Caco-2 (cell line): ENCODE results near the genes NUP58 and CDK8.

DNA sequence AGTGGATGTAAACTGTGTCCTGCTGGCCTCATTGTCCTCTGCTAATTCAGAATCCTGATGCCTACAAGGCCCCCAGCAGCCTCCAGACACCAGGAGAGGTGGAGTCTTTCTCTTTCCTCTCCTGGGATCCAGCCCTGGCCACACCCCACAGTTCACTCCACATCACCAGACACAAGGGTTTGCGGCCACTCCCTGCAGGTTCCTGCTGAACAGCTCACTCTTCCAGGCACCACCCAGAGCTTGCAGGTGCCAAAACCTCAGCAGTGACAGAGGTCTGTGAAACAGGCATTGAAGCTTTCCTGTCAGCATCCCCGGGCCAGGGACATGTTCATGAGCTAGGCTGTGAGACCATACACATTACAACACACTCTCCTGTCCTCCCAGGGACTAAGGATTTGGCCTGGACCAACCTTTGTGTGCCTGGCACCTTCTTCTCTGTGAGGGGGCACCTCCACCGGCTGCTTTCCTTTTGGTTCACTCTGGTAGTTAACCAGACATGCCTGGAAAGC, 11.2 kb upstream of the ATP12A start:
- PRO-cap = no peak
- RRBS = no CpG with 5 or more reads among the region's 3 CpGs

- PRO-cap = no peak
- RRBS = no CpG with 5 or more reads among the region's 10 CpGs
Measured at GRCh38 chr13:24709272-24709557, 29.0 kb downstream of the ATP12A start.

DNA sequence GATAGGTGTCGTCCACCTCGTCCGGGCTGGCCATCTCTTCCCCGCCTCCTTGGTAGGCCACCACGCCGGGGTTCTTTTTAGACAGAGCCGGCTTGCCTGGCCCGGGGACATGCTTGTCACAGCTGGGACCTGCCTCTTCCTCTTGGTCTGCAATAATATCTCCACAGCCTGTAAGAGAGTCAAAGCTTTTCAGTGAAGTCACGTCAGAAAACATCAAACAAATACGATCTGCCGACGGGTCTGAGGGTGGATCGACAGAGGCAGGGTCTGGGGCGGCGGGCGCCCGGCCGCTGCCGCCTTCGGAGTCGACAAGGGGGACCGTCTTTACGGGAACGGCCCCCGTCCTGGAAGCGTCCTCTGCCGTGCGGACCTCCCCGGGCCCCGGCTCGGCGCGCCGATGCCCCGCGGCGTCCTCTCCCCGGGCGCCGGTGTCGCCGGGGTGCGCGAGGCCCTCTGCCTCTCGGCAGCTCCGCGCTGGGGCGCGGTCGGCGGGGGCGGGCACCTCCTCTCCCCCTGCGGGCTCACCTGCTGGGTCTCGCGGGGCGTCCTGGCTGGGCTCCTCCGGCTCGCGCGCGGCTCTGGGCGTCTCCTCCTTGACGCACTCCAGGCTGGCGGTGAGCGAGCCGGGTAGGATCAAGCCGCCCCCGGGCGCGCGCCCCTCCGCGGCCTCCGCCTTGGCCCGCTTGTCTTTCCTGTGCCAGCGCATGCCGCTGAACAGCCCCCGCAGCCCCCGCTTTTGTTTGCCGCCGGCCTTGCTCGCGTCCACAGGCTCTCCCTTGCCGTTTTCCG, 1.6 kb downstream of the AMER2 start:
- PRO-cap = no peak
- RRBS = 95% methylated on average over 36 of the region's 85 CpGs

DNA sequence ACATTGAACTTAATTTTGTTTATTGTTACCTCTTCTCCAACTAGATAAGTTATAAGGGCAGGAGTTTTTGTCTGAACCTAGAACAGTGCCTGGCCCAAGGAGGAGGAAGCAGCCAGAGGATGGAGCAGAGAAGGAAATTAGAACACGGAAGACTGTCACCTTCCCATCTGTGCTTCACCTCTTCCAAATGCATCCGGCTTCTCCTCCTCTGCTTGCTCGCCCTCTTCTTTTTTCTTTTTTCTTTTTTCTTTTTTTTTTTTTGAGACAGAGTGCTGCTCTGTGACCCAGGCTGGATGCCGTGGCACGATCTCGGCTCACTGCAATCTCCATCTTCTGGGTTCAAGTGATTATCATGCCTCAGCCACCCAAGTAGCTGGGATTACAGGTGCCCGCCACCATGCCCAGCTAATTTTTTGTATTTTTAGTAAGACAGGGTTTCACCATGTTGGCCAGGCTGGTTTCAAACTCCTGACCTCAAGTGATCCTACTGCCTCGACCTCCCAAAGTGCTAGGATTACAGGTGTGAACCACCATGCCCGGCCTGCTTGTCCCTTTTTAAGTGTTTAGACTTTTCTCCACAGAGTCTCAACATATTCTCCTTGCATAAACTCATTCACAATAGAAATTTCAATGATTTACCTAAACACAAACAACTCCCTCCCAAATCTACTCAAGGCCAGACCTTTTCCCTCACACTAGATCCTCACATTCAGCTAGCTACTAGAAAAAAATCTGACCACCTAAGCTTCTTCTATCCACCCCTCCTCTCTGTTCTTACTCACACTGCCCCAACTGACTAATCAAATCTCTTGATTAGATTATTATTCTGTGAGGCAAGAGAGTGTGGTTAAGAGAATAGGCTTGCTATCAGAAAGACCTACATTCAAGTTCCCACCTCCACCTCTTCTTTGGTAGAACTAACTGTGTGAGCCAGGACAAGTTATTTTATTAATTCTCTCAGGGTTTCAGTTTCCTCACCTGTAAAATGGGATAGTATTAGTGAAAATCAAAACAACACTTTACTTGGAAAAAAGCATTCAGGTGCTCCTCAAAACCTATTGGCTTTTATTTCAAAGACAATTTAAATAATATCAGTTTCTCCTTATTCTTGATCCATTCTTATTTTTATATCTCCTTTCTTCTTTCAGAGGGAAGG, 4.5 kb downstream of the MTMR6 start:
- PRO-cap = no peak
- RRBS = no CpG with 5 or more reads among the region's 9 CpGs

DNA sequence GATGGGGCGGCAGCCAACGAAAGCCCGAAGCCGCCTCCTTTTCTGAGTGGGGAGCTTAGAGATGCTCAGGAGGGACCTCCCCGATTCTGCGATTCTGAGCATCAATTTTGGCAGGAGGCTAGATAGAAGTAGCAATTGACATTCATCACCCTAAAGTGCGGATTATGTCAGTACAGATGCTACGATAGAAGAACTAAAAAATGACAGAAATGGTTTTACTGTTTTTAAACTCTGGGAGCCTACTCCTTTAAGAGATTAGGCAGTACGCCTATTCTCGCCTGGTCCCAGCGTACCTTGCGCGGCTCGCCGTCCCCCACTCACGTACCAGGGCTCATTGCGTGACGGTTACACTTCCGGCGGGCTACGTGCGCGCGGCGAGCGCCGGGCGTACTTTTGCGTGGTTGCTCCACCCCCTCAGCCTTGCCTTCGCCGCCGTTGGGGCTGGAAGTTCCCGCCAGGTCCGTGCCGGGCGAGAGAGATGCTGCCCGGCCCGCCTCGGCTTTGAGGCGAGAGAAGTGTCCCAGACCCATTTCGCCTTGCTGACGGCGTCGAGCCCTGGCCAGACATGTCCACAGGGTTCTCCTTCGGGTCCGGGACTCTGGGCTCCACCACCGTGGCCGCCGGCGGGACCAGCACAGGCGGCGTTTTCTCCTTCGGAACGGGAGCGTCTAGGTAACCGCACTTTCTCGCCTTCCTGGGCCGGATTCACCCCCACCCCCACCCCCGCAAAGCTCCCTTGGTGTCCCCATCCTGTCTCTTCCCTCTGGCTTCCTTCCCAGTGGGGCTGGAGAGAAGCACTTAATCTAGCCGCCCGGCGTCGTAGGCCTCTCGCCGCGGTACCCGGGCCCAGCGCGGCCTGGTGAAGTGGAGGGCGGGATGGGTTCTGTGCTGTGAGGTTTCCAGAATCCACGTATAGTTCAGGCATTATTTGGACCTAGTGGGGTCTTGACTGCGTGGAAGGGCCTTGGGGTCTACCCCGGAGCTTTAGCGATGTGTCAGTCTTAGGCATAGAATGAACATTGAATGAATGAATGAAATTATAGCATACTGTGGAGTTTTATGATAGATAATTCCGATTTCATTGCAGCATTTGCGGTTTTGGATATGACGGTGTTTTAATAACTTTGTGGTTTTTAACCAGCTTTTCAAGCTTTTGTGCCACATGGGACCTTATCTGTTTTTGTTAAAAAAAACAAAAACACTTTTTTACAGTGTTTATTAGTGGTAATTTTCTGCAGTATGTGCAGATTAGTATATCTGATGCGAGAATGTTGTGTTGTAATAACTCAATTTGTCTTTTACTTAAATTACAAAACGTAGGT, at the start of gene NUP58:
Gene NUP58, plus strand, starts transcription at position 417 of the 1,322 bp plus-strand sequence.
- PRO-cap = bidirectional peak, plus-strand start at position 417 of the sequence, minus-strand start at position 296 of the sequence
- RRBS = 3% methylated on average over 24 of the region's 79 CpGs

DNA sequence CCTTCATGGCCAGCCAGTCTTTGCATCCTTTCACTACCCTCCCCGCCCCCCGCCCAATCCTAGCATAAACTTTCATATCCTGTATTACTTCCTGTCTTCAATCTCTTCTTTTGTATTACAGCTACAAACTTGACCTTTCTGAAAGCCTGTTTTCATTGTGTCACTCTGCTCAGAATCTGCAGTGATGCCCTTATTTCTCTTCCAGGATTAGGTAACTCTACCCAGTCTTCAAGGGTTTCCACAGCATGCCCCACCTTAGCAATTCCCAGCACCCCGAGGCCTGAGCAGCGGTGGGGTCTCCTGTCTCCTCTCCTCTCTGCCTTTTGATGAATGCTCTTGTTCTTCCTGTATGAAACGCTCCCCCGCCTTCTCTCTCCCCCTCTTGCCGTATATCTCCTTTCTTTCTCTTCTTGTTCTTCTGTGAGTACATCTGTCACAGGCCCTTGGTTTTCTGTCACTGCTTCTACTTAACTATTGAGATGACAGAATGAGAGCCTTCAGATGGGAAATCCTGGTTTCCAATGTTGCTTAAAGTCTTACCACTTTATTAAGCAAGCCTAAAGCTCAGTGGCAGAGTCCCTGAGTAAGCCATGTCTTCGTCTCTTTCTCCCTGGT, 145.5 kb downstream of the SHISA2 start:
- PRO-cap = no peak
- RRBS = no CpG with 5 or more reads among the region's 8 CpGs

DNA sequence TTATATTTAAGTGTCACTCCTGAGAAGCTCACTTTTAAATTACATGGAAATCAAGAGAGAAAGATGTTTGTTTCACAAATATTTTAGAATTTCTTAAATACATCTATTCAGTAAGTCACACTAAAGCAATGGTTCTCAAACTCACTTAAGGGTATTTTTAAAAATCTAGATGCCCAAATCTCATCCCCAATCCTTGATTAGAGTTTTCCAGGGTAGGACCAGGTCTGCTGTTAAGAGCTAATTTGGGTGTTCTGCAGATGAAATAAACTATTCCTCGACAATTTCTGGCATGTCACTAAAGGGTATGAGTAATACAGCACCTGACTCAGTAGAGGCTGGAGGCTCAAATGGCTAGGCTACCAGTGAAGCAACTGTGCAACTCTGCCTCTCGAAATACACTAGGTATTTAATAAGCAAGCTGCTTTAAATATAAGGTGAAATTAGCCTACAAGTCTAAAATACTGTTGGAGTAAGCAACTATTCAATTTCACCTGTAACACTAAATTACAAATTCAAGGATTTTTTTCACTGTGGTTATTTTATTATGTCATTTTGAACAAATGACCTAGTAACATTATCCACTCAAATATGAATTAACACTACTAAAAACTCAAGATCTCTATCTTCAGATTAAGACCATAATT, 1.6 kb downstream of the RNF6 start:
- PRO-cap = unidirectional peak, plus-strand start at position 346 of the sequence
- RRBS = no CpG with 5 or more reads among the region's 2 CpGs

DNA sequence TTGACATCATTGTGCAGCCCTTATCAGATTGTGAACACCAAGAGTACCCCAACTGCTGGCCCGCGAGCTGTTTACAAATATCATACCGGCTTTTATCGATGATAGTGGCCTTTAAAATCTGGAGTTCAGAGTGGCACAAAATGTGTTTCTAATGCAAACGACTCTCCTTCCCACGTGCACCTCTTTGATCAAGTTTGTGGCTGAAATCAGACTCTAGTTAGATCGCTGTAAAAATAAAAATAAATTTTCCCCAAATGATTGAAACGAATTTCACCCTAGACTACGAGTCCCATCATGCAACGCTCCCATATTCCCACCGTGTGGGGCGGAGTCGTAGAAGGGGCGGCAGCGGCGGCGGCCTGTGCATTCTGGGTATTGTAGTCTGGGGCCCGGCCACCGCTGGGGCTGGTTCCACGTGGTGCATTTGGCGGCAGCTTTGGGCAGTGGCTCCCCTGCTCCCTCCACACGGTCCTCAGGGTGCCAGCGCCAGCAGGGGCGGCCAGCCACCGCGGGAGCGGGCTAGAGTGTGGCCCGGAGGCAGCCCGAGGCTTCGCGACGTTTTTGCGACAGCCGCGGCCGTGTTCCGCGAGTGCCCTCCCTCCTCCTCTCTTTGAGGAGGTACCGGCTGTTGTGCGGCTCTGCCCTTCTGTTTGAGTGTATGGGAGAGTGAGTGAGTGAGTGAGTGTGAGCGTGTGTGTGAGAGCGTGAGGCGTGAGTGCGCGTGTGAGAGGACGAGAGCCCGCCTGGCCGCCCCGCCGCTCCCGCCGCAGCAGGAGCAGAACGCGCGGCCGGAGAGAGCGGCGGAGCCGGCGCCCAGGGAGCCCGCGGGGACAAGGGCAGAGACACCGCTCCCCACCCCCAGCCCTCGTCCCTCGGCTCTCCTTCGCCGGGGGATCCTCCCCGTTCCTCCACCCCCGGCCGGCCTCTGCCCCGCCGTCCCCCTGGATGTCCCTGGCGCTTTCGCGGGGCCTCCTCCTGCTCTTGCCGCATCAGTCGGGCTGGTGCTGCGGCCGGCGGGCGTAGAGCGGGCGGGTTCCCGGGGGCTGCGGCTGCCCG, at the start of gene CDK8:
Gene CDK8, plus strand, starts transcription at position 613 of the 1,056 bp plus-strand sequence.
- PRO-cap = unidirectional peak, plus-strand start at position 319 of the sequence; unidirectional peak, plus-strand start at position 366 of the sequence; unidirectional peak, plus-strand start at position 464 of the sequence; bidirectional peak, plus-strand start at position 608 of the sequence, minus-strand start at position 563 of the sequence
- RRBS = 4% methylated on average over 19 of the region's 86 CpGs

DNA sequence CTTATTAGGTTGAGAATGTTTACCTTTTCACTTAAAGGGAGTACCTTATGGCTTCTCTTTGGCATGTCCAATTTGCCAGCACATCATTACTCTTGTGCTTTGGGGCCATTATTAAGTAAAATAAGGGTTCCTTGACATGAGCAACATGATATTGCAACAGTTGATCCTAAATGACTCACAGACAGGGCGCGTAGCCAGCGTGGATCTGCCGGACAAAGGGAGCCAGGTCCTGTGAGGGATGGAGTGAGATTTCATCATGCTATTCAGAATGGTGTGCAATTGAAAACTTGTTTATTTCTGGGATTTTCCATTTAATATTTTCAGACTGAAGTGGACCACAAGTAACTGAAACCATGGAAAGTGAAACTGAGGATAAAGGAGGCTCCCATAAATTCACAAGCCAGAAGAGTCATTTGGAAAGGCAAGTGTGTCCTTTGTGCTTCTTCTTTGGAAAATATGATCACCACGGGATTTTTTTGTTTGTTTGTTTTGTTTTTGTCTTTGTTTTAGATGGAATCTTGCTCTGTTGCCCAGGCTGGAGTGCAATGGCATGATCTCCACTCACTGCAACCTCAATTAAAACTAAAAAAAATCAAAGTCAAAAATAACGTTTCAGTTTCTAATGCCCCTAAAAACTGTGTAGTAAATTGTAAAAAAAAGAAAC, 48.5 kb upstream of the WASF3 start:
- PRO-cap = no peak
- RRBS = no CpG with 5 or more reads among the region's 6 CpGs

- PRO-cap = bidirectional peak, plus-strand start at chr13:26951654, minus-strand start at chr13:26951636; bidirectional peak, plus-strand start at chr13:26952019, minus-strand start at chr13:26951768
- RRBS = 38% methylated on average over 2 of the region's 17 CpGs
Measured at GRCh38 chr13:26951425-26952337, 191.1 kb upstream of the GPR12 start.

GRCh38 chr13:27100299-27100902, 71.2 kb downstream of the USP12 start:
- PRO-cap = no peak
- RRBS = no CpG with 5 or more reads among the region's 5 CpGs

GRCh38 chr13:27125139-27125658, 46.4 kb downstream of the USP12 start:
- PRO-cap = no peak
- RRBS = no CpG with 5 or more reads among the region's 8 CpGs

GRCh38 chr13:27153836-27154299, 17.7 kb downstream of the USP12 start:
- PRO-cap = no peak
- RRBS = no CpG with 5 or more reads among the region's 4 CpGs

DNA sequence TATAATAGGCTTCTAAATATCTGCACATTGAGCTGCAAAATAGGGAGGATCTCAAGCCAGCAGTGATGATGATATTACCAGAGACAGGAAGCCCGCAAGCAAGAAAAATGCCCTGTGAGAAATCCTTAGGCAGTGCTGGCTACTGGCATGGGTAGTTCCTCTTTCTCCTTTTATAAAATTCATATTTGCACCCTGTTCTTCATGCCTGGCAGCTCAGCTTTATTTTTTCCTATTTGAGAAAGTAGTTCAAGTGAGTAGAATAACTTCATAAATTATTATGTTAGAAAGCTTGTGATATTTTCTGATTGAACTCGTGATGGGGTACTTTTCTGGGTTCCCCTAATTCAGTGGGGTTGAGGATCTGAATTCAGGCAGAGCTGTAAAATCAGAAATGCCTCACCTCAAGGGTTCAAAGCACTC, 981 bp upstream of the USP12 start:
- PRO-cap = no peak
- RRBS = no CpG with 5 or more reads among the region's 2 CpGs

DNA sequence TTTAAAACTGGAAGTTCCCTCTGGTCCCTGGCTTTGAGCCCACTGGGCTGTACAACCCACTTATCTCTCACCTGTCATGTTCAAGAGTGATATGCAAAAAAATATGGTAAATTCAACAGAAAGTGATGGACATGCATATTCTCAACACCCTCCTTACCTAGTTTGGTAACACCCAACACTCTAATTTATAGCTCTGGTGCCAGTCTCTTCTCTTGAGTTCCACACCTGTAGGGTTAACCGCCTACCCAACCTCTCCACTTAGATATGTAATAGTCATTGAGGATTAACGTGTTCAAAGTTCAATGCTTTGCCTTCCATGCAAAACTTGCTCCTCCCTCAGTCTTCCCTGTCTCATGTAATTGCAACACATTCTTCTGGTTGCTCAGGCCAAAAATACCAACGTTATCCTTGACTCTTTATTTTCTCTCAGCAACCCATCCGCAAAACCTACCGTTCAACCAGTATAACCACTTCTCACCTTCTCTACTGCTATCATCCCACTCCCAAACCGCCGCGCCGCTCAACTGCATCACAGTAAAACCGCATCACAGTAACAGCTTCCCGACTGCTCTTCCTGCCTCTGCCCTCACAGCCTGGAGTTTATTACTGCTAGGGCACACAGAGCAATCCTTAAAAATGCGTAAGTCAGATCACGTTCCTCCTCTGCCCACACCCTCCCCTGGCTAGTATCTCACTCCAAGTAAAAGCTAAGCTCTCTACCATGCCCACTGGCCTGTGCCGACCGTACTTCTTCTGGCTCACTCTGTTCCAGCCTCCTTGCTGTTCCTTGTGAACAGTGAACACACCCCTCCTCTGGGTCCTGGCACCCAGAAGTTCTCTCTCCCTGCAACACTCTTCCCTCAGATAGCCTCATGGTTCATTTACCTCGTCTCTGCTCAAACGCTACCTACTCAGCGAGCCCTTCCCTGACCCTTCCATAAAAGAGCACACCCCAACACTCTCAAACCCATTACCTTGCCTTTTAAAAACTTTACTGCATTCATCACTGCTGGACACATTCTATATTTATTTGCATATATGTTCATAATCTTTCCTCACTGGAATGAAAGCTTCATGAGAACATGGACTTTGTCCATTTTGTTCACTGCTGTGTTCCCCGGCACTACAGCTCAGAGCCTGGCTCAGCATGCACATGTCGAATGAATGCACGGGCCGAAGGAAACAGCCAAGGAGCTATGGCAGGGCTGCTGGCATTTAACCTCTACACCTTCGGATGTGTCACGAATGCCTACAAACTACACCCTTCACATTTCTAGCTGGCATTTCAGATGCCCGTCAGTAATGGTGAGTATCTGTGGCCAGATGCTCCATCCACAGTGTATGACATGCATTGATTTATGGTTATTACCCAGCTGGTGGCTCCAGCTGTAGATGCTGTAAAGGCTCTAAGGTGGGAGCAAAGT, 8.0 kb downstream of the MTIF3 start:
- PRO-cap = bidirectional peak, plus-strand start at position 339 of the sequence, minus-strand start at position 268 of the sequence
- RRBS = no CpG with 5 or more reads among the region's 25 CpGs

- PRO-cap = no peak
- RRBS = no CpG with 5 or more reads among the region's 7 CpGs
Measured at GRCh38 chr13:27455648-27455898, 5.2 kb upstream of the MTIF3 start.

- PRO-cap = no peak
- RRBS = 85% methylated on average over 2 of the region's 8 CpGs
Measured at GRCh38 chr13:27482804-27483438, 32.6 kb upstream of the MTIF3 start.

- PRO-cap = no peak
- RRBS = no CpG with 5 or more reads among the region's 11 CpGs
Measured at GRCh38 chr13:27504029-27504793, 53.8 kb upstream of the MTIF3 start.

DNA sequence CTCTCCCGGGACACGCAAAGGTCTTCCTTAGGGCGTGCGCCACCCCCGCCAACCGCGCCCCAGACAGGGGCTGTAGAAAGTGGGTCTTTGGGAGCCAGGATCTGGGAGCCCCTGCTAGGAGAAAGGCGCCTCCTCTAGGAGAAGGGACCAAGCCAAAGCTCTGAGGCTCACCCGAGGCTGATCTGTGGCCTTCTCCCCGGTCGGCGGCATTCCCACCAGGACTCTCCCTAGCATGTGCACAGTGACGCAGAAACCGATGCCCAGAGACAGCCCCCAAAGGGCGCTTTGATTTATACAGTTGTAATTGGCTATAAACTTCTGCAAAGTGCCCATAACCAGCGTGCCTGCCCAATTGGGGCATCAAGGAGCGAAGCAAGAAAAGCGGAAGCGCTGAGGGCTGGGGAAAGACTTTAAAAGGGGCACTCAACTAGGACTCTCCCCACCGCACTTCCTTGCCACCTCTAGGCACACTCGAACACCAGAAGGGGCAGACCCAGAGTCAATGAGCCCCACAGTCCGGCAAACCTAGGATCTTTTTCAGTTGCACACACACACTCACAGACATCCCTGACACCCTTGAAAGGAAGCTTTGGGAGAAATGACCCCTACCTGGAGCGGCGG, 1.9 kb downstream of the CDX2 start:
- PRO-cap = no peak
- RRBS = no CpG with 5 or more reads among the region's 24 CpGs

GRCh38 chr13:28140162-28140554, 1.8 kb downstream of the PAN3 start:
- PRO-cap = no peak
- RRBS = no CpG with 5 or more reads among the region's 5 CpGs